Myometrial cell (primary cell): ENCODE measurements around the genes CAMKK1 and ANKFY1.

GRCh38 chr17:3798401-3799210 lies 2.4 kb downstream of the ITGAE start:
- RAMPAGE, long total RNA: no peak

DNA sequence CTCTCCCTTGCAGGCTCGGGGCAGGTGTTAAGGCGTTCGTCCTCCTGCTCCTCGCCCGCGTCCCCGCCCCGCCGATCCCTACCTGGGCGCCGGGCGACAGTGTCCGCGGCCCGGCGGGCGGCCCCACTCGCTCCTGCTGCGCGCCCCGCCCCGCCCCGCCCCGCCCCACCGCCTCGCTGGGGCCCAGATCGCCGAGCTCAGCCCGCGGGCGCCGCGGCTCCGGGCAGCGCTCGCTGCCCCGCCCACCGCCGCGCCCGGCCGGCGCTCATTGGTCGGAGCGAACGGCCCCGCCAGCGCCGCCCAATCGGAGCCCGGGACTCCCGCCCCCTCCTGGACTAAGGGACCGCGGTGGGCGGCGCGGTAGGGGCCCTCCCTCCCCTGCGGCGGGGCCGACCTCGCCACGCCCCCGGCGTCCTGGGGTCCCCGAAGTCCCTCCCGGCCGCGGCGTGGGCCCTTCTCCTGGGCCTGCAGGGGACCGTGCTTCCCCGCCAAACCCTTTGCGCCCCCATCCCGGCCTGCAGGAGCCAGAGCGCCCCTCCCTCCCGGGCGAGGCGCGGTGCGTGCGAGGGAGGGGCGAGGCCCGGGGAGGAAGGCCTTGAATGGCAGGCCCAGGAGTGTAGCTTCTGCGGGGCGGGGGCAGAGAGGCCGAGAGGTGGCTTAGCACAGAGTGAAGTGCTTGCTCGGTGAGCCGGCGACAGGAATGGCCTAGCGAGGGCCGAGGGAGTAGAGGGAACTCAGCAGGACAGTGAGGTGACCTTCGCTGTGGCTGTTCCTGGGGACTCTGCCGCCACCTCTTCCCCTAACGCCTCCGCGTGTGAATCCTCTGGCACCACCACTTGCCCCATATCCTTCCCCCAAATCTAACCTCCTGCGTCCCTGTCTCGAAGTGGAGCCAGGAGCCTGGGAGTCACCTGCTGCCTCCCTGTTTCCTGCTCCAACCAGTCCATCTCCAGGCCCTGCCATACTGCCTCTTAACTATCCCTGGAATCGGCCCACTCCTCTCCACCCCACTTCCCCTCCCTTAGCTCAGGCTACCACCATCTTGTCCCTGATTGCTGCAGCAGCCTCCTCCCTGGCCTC lies at the start of gene CAMKK1:
TSS of gene CAMKK1 (minus strand) at position 197 of the 1,080 bp plus-strand sequence.
- RAMPAGE, long total RNA: start-site peak on the minus strand centred at position 122 of the sequence, 49 bp wide, 18 and 11 reads in 2 replicates

DNA sequence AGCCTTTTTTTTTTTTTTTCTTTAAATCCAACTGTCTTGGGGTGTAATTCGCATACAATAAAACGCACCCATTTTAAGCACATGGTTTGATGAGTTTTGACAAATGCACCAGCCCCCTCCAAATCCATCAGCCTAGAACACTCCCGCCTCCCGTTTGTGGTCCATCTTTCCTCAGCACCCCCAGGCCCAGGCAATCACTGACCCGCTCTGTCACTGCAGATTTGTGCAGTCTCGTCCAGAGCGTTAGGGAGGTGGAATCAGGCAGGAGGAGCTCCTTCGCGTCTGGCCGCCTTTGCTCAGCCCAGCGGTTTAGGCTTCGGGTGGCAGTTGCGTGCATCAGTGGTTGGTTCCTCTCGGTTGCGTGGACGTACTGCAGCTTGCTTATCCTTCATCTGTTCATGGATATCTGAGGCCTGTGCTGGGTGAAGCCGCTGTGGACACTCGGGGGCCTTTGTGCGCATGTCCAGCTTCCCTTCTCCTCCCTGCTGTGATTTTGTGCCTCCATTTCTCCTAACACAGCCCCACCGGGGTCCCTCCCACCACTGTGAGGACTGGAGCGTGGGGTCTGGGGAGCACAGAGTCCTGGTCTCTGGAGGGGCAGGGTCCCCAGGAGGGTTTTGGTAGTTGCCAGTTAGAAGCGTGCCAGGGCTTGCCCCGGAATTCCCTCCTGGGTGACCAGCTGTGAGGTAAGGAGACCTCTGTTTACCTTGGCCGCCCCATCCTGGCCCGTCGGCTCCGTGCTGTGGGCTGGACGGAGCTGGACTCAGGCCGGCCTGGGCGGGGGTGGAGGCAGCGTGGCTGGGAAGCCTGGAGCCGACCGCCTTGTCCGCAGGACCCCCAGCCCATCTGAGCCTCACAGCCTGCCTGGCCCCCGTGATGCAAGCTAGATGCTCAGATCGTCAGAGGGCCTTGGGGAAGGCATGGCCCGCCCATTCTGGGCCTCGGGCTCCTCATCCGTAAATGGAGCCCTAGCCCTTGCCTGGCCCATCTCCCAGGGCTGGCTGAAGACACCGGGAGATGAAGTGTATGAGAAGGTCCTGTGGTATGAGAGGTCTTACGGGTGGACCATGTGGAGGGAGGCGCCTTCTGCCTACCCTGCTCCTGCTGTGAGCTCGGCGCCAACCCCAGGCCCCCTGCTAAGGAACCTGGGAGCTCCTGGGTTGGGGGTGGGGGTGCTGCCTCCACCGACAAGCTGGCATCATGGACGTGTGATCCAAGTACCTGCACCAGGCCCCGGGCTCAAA lies 5.0 kb upstream of the P2RX1 start:
- RAMPAGE, long total RNA: no peak

GRCh38 chr17:4000859-4001215 lies 36.6 kb upstream of the ATP2A3 start:
- RAMPAGE, long total RNA: no peak

DNA sequence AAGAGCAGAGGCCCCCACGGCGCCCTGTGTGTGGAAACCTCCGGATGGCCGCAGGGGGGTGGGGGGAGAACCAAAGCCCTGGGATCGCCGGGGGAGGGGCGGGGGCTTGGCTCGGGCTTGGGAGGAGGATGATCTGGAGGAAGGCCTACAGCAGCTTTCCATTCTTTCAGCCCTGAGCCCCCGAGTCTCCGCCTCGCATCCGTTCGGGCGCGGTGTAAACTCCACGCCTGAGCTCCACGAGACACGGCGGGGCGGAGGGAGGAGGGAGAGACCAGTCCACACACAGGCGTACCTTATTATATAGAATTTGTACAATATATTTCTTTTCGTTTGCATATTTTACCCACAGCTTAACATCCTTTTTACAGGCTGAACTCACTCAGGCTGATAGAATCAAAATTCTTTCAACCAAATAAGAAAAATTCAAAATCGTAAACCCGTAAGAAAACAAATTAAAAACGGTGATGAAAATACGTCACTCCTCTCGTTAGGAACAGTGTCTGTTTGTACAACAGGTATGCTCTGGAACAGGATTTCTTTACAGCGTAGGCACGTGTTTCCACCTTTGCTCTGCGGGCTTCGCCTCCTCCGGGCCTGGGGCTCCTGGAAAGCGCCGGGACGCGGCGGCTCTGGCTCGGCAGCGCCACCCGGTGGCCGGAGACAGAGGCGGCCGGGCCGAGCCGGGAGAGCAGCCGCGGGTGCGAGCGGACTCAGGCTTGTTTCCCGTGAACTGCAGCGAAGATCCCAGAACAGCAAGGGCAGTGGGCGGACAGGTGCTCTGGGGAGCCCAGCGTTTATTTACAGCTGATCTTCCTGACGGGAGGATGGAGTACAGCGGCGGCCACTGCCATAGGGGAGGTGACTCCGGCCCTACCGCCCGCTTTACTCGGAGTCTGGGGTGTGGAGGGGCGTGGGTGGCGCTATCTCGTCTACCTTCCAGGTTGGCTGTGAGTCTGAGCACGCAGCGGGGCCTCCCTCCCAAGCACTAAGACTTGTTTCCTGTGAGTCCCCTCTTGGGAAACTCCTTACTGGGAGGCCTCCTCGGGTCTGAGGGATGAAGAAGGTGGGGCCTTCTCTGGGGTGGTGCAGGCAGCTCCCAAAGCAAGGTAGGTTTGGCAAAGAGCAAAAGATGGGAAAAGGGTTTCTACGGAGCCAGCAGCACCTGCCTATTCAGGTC lies 40.3 kb upstream of the ATP2A3 start:
- RAMPAGE, long total RNA: no peak

- RAMPAGE, long total RNA: no peak
Observed at GRCh38 chr17:4031918-4032629, 67.8 kb upstream of the ATP2A3 start.

DNA sequence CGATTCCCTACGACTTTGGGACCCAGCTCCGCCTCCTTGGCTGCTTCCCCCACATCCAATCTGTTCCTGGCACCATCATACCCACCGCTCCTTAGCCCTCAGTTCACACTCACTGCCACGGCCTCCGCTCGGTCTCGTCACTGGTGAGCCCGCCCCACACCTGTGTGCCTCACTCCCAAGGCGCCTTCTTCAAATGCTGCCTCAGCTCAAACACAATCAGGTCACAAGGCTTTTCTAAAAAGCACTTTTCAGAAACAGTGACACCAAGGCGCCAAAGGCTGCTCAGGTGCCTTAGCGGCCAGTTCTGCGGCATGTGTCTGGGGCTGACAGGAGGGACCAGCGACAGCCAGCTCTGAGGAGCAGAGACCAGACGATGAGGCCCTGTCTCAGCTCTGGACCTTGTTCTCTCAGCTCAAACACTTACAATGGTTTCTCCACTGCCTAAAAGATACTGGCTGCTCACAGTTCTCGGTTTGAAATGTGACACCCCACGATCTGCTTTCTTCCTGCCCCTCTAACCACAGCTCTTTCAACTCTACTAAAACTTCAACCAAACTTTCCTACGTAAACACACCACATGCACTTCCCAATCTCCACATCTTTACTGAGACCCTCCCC lies 33.1 kb downstream of the CYB5D2 start:
- RAMPAGE, long total RNA: no peak

DNA sequence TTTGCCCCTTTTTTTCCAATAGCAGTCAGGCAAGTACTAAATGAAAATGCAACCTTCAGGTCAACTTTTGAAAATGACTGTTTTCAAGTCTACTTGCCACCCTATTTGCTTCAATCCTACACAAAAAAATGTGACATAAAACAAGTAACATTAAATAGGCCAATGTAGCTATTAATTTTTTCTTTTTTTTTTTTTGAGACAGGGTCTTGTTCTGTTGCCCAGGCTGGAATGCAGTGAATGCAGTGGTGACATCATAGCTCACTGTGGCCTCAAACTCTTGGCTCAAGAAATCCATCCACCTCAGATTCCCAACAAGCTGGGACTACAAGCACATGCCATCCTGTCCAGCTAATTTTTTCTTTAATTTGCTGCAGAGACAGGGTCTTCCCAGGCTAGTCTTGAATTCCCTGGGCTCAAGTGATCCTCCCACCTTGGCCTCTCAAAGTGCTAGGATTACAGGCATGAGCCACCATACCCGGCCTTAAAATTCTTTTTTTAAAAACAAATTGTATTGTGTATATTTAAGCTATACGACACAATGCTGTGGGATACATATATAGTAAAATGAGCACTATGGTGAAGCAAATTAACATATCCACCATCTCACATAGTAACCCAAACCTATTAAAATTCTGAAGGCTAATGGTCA lies 29.3 kb downstream of the ANKFY1 start:
- RAMPAGE, long total RNA: no peak

- RAMPAGE, long total RNA: no peak
Observed at GRCh38 chr17:4263151-4264407, at the start of gene ANKFY1. TSS of gene ANKFY1 (minus strand) at chr17:4263979.

DNA sequence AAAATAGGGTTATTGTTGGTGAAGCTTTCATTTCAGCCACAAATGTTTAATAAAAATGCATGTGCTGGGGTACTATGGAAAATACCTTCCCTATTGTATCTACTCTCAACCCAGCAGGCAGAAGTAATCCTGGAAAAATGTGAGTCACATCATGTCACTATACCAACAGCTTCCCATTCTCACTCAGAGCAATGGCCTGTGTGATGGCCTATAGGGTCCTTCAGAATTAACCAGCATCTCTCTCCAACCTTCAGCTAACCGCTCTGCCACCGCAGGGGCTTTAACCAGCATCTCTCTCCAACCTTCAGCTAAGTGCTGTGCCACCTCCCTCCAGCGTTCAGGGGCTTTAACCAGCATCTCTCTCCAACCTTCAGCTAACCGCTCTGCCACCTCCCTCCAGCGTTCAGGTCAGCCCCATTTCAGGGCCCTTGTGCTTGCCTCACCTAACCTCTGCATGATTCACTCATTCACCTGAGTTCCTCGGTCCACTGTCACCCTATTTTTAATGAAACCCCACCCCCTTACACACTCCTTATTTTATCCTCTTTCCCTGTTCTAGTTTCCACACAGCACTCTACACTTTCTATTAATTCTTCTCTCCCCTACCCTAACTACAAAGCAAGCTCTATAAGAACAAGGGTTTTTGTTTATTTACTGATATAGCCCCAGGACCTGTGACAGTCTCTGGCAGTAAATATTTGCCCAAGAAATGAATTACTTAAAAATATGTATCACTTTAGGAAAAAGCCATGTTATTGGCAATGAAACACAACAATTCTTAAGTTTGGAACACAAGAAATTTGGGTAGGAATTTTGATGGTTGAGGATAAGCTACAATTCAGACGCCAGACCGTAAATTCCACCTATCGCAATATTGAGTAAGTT lies 33.9 kb downstream of the UBE2G1 start:
- RAMPAGE, long total RNA: no peak

GRCh38 chr17:4342066-4342538 lies 24.4 kb downstream of the UBE2G1 start:
- RAMPAGE, long total RNA: no peak

DNA sequence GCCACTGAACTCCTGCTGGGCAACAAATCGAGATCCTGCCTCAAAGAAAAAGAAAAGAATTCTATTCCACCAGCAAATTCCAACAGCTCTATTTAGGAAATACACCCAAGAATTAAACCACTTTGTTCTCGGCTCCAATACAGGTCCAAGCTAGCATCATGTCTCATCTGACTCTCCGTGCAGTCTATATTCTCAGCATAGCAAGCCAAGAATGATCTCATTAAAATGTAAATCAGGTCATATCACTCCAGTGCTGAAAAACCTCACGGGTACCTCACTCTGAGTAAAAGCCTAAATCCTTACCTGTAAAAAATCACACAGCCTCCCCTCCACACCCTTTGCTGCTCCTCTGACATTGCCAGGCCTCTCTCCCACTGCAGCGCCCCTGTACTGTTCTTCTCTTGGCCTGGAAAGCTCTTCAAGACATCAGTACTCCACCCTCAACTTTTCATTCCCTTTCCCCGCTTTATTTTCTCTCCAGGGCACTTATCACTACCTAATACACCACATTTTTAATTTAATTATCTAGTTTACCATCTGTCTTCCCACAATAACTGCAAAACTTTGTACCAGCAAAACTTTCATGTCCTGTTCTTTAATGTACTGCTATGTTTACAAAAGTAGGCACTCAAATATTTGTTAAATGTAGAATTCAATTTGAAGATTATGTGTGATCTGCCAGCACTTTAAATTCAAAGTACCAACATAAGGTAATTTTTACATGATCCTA lies 23.8 kb downstream of the UBE2G1 start:
- RAMPAGE, long total RNA: no peak

GRCh38 chr17:4492634-4493461 lies 5.8 kb upstream of the SPNS2 start:
- RAMPAGE, long total RNA: no peak

GRCh38 chr17:4518813-4519560 lies 20.3 kb downstream of the SPNS2 start:
- RAMPAGE, long total RNA: no peak

- RAMPAGE, long total RNA: no peak
Observed at GRCh38 chr17:4559548-4559925, 840 bp downstream of the GGT6 start.

DNA sequence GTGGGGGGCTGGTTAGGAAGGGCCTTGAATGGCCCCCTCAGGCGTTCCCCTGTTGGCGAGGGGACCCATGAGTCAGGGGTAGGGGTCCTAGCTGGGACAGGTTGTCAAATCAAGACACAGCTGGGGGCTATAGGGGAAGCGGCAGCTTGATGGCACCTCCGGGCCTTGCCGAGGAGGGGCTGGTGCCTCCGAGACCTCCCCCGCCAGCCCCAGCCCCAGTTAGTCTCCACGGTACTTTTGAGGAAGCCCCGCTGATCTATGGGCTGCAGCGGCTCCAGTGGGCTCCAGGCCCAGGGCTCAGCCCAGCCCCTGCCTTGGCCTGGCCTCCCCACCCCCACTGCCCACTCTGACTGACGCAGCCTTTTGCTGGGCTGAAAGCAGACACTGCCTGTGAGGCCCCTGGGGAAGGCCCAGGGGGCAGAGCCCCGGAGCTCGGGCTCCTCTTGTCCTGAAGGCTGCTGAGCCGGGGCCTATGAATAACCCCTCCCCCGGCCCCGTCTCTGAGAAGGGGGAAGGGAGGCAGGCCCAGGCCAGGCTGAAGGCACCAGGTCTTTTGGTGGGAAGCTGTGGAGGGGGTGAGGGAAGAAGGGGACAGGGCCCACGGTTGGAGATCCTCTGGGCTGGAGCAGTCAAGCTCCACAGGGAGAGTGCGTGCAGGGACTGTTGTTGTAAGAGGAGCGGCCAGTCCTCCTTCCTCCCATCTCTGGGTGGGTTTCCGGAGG lies 7.6 kb upstream of the SMTNL2 start:
- RAMPAGE, long total RNA: no peak

DNA sequence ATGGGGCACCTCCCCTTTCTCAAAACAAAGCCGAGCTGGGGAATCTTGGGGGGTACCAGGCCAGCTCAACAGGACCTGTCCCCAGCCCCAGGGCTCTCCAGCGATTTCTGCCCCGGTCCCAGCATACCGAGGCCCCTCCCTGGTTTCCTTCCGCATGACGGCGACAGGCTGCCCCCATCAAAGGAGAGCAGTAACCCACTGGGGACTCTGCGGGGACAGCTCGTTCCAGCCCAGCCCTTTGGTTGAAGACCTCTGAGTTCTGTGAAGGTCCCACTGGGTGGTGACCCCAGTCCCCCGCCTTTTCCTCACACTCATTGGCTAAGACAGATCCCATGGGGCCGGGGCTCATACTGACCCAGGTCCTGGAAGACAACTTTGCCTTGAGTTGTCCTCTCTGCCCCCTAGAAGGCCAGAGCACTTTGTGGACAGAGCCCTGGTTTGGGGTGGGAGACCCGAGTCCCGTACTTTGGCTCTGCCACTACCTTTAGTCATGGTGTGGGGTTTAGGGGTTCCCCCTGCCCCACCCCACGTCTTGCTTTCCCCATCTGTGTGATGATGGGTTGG lies 4.1 kb downstream of the SMTNL2 start:
- RAMPAGE, long total RNA: no peak

DNA sequence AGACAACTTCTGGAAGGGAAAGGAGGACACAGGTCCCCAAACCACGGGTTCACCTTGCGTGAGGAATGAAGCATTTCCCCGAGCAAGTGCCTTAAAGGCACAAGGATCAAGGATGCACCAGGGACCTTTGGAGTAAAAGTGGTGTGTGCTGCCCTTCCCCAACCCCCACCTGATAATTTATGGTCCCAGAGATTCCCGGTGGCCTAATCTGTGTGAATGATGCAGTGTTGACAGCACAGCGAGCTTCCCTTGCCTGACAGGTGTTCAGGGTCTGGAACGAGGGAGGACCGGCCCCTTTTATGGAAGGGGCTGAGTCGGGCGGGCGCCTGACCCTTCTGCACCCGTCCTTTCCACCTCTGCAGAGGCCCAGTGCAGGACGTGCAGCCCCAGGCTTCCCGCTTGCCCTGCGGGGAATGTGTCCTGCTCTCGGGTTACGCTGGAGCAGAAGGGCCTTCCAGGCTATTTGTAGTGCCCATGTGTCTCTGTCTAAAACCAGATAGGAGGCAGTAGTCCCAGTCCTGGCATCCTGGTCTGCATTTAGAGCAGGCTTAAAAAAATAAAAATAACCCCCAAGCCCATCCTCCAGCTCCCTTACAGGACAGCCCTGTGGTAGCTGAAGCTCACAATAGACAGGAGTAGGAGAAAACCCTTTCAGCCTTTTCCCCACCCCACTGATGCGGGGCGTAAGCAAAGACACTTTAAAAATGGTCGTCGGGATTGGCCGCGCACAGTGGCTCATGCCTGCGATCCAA lies 16.3 kb downstream of the SMTNL2 start:
- RAMPAGE, long total RNA: no peak

DNA sequence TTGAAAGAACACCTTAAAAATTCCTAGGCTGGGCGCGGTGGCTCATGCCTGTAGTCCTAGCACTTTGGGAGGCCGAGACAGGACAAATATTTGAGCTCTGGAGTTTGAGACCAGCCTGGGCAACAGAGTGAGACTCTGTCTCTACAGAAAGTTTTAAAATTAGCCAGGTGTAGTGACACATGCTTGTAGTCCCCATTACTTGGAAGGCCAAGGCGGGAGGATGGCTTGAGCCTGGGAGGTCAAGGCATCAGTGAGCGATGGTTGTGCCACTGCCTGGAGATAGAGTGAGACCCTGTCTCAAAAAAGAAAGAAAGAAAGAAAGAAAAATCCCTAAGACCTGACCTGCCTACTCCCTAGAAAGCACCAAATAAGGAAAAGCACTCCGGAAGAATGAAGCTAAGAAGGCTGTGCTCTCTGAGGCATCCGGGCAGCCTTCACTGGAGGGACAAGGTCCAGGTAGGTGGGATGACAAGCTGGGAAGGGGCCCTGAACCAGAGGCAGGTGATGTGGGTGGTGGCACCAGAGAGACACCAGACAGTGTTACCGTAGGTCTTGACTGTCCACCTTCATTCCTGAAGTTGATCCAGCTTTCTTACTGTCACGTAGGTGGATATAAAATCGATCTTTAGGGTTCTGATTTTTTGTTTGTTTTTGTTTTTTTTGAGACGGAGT lies 26.2 kb downstream of the SMTNL2 start:
- RAMPAGE, long total RNA: no peak

DNA sequence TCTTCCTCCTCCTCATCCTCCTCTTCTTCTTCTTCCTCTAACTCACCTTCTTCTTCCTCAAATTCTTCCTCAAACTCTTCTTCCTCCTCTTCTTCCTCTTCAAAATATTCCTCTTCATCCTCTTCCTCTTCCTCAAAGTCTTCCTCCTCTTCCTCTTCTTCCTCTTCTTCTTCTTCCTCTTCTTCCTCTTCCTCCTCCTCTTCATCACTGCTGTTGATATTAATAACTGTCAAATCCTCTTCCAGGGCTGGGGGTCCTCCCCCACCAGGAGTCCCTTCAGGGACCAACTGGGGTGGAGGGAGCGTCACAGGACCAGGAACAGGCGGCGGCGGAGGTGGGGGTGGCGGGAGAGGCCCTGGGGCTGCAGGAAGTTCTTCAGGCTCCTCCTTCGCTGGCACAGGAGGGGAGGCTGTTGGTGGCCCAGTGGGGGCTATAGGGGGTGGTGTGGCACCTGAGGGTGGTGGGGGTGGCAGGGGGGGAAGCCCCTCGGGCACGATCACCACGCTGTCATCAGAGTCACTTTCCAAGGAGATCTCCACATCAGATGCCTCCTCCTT lies 30.7 kb upstream of the ALOX15 start:
- RAMPAGE, long total RNA: no peak